Pulmonary lymph node (tissue), 1 donor: ENCODE data around the genes CD14 and FCHSD1.

- PRO-cap, result no peak
These were observed 6.5 kb downstream of the SLC35A4 start for GRCh38 chr5:140570957-140571706.

- PRO-cap, result unidirectional peak, plus-strand start at chr5:140631255
These were observed 2.2 kb downstream of the CD14 start for GRCh38 chr5:140630531-140631469.

- PRO-cap, result bidirectional peak, plus-strand start at chr5:140633450, minus-strand start at chr5:140633173
These were observed at the start of gene CD14 for GRCh38 chr5:140633035-140633791. TSS of gene CD14 (minus strand) at chr5:140633175.

GRCh38 chr5:140642467-140643323 is 3.4 kb downstream of the TMCO6 start:
- PRO-cap, result no peak

- PRO-cap, result no peak
These were observed 535 bp downstream of the TAF7 start for GRCh38 chr5:141319835-141320662.

- PRO-cap, result no peak
These were observed 2.3 kb downstream of the PCDHGC3 start for GRCh38 chr5:141477803-141478710.

- PRO-cap, result no peak
These were observed 25.5 kb downstream of the PCDHGC5 start for GRCh38 chr5:141514553-141514641.

DNA sequence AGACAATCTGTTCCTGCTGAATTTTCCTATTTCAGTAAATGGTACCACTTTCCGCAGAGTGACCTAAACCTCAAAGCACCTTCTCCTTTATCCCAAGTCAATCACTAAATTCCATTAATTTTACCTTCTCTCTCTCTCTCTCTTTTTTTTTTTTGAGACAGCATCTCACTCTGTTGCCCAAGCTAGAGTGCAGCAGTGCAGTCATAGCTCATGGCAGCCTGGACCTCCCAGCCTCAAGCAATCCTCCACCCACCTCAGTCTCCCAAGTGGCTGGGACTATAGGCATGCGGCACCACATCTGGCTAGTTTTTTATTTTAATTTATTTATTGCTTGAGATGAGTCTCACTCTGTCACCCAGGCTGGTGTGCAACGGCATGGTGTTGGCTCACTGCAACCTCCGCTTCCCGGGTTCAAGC is 42.3 kb downstream of the PCDHGC5 start:
- PRO-cap, result no peak

- PRO-cap, result no peak
These were observed 59.4 kb downstream of the DIAPH1 start for GRCh38 chr5:141559402-141559867.

- PRO-cap, result no peak
These were observed 54.2 kb downstream of the DIAPH1 start for GRCh38 chr5:141564511-141565000.

- PRO-cap, result no peak
These were observed 3.7 kb downstream of the RELL2 start for GRCh38 chr5:141640334-141641046.

DNA sequence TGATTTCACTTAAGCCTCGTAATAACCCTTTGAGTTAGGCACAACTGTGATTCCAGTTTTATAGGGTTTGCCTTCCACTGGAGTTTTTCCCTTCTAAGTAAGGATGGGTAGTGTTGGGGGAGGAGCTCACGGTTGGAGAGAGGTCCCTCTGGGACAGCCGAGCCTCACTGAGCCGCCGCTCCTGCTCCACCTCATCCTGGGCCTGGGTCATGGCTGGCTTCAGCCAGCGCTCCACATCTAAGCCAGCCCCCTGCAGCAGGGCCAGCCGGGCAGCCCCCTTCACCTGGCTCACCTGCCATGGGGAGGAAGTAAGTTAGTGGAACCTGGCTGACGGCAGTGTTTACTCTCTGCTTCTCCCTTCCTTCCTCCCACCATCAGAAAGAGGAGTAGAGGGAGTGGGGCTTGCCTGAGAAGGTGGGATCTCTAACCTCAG is 5.6 kb downstream of the FCHSD1 start:
- PRO-cap, result no peak

GRCh38 chr5:141646074-141646492 is 5.1 kb downstream of the FCHSD1 start:
- PRO-cap, result no peak

GRCh38 chr5:141649181-141649813 is 1.9 kb downstream of the FCHSD1 start:
- PRO-cap, result no peak

GRCh38 chr5:141651034-141651794 is at the start of gene FCHSD1:
TSS of gene FCHSD1 (minus strand) at chr5:141651418.
- PRO-cap, result bidirectional peak, plus-strand start at chr5:141651562, minus-strand start at chr5:141651396

DNA sequence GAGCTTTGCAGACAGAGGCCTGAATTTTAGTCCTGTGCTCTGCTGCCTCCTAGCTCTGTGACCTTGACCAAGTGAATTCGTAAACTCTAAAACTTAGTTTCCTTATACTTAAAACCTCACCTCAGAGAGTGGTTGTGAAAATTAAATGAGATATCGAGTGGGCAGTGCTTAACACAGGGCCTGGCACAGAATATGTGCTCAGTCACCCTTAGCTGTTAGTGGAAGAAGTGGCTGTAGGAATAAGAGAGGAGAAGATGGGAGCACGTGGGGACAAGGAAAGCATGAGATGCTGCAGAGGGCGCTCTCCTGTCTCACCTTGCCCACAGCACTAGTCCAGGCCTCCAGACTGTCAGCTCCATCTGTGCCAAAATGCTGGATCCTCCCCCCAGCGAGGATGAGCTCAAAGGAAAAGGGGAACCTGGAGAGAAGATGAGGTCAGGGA is 12.6 kb downstream of the ARAP3 start:
- PRO-cap, result no peak

DNA sequence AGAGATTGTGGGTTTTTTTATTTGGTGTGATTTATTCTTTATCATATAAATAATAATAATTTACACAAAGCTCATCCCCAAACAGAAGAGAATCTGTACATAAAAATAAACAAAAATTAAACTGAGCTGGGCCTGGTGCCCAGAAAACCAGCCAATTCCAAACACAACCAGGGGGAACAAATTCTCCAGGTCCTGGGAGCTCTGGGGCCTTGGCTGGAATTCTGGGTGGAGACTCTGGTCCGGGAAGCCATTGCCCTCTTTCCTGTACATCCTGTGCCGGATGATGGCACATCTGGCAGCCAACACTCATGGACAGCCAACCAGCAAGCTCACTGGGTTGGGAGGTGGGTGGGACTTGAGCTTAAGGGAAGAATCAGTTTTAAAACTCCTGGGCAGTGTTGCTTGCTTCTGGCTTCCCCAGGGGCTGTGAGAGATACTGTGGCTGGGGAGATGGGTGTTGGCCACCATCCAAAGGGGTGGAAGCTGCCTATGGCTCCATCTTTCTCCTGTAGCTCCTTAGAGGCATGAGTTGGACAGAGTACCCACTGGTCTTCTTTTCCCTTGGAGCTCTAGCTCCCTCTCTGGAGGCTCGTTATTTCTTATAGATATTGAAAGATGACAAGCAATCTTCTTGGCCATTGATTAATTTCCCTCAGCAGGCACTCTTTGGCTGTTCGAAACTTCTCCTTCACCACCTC is 56.0 kb downstream of the PCDH1 start:
- PRO-cap, result no peak

- PRO-cap, result no peak
These were observed 53.1 kb downstream of the PCDH1 start for GRCh38 chr5:141825044-141825632.

GRCh38 chr5:141856954-141857807 is 21.0 kb downstream of the PCDH1 start:
- PRO-cap, result no peak

DNA sequence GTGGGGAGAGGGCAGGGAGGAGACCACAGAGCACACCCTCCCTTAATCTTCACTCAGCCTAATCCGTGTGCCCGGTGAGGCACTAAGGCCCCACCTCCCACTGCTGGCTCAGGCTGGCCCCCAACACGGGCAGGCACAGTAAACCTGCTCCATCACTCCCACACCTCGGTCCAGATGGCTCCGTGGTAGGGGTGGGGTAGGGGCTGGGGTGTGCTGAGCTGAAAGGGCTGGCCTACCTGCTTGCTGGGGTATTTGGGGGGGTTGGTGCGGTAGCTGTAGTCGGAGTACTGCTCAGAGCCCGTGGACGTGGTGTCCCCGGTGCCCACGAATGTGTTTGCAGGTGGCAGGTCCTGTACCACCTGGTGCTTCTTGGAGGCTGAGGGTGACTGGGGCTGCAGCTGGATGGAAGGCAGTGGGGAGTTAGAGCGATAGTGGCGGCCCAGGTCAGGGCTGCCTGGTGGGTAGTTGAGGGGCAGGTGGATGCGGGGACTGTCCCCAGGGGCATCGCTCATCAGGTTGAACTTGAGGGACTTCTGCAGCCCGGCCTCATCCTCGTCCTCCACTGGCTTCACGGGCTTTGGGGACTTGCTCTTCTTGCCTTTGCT is 15.1 kb downstream of the PCDH1 start:
- PRO-cap, result no peak